M059J (cell line): ENCODE results near the gene ZBTB6.

DNA sequence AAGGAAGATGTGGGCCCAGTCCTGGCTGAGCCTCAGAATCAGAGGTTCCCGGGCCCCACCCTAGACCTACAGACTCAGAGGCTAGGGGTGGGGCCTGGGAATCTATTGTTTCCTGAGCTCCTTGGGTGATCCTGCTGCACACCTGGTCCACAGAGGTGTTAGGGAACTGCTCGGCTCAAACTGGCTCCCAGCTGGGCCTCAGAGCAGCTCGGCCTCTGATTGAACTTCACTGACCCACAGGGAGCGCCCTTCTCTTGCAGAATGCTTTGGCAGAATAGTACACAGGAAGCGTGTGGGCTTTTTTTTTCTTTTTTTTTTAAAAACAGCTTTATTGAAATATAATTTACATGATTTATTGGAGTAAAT lies 19.4 kb downstream of the GSN start:
- RAMPAGE, long total RNA, result no peak

DNA sequence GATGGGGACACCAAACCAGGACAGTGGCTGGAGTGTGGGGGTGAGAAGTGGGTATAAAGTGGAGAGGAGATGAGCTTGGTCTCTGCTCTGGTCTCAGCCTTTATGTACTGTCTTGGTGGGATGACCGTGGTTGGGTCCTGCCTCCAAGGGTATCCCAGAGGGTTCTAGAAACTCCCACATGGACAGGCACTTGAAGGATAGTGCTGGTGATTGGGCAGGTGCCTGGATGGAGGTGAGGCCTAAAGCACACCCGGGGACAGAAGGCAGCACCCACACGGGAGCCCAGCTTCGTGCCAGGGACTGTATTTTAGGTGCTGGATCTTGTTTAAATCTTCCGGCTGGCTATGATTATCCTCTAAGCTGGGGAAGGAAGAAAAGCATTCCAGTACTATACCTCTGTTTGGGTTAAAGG lies 22.0 kb downstream of the GSN start:
- RAMPAGE, long total RNA, result no peak

- RAMPAGE, long total RNA, result no peak
Measured at GRCh38 chr9:121294233-121294877, 26.4 kb downstream of the GSN start.

DNA sequence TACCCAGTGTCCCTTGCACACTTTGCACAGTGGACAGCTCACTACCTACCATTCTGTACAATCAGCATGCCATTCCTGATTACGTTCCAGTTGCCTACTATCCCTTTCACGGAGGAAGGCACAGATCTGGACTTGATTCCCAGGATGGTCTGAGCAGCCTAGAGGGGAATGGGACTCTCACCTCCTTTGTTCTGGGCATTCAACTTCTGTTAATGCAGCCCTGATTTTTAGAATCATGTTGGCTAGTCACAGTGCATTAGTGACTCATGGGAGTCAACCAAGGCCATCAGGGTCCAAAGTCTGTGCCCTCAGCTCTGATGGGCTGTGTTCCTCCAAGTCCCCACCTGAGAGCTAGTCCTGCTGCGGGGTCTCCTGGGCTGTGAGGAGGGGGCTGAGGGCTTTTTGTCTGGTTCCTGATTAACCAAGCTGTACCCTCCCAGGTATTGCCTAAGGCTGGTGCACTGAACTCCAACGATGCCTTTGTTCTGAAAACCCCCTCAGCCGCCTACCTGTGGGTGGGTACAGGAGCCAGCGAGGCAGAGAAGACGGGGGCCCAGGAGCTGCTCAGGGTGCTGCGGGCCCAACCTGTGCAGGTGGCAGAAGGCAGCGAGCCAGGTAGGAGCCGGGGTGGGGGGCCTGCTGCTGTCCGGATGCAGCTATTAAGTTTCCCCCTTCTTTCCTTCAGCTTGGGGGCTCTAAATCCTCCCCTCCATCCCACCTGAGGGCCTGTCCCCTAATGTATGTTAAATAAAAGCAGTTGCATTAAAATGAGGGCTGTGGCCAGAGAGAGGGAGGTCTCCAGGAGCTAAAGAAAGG lies 43.0 kb downstream of the STOM start:
- RAMPAGE, long total RNA, result no peak

- RAMPAGE, long total RNA, result no peak
Measured at GRCh38 chr9:121565734-121566154, 66.1 kb upstream of the GGTA1 start.

- RAMPAGE, long total RNA, result no peak
Measured at GRCh38 chr9:121599918-121600730, 51.3 kb upstream of the DAB2IP start.

GRCh38 chr9:121657993-121658677 lies 6.7 kb downstream of the DAB2IP start:
- RAMPAGE, long total RNA, result no peak

GRCh38 chr9:121698830-121699657 lies 47.6 kb downstream of the DAB2IP start:
- RAMPAGE, long total RNA, result no peak

- RAMPAGE, long total RNA, result no peak
Measured at GRCh38 chr9:121746247-121746823, 94.9 kb downstream of the DAB2IP start.

DNA sequence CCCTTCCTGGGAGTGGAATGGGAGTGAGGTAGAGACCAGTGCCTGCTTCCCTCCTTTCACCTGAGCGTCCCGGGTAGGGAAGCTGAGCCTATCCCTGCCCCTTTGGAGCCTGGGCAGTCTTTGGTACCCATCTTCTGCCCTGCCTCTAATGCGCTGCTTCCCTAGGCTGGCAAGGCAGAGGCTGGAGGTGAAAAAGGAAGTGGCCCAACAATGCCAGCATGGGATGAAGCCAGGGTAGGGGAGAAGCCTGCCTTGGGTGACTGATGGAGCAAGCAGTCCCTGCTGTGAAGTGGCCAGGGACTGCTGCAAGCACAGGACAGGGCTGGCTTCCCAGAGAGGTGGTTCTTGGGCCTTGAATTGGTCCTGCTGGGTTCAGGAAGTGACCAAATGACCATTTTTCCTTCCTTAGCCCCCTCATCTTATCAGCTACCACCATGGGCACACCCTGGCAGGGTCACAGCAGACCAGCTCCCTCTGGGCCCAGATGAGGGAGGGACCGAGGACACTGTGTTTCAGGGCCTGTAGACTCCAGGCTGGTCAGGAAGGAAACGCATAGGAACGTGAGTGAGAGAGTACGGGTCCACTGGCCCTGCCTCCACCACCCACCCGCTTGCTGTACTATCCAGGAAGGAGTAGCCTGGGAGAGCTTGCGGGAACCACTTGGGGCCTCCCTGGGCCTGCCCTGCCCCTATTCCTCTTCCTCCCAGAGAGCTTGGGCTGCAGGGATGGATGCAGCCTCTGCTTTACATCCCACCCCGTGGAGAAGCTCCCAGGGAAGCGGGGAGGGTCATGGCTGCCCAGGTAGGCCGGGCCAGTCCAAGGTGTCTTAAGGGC lies 102.5 kb downstream of the DAB2IP start:
- RAMPAGE, long total RNA, result no peak

DNA sequence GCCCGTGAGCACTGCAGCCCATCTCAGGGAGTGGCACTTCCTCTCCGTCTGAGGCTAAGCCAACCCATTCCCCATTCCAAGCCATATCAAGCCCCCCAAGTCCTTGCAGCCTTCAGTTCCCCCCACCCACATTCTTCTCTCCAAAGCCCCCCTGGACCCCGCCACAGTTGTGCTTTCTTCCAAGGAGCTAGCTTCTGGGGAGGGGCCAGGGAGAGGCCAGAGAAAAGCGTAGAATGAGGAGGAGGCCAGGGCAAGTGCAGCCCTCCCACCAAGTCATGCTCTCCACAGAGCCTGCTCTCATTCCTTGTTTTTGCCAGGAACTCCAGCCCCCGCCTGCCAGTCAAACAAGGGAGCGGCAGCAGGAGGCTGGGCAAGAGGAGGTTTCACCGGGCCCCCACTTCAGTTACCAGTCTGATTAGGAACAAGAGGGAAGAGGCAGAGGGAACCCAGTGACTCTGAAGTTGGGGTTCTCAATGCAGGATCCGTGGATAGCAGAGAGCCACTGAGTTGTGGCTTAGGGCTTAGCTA lies 120.4 kb downstream of the DAB2IP start:
- RAMPAGE, long total RNA, result no peak

- RAMPAGE, long total RNA, result no peak
Measured at GRCh38 chr9:121987977-121988914, 104.9 kb downstream of the TTLL11 start.

- RAMPAGE, long total RNA, result no peak
Measured at GRCh38 chr9:122346393-122347621, 24.0 kb upstream of the PTGS1 start.

DNA sequence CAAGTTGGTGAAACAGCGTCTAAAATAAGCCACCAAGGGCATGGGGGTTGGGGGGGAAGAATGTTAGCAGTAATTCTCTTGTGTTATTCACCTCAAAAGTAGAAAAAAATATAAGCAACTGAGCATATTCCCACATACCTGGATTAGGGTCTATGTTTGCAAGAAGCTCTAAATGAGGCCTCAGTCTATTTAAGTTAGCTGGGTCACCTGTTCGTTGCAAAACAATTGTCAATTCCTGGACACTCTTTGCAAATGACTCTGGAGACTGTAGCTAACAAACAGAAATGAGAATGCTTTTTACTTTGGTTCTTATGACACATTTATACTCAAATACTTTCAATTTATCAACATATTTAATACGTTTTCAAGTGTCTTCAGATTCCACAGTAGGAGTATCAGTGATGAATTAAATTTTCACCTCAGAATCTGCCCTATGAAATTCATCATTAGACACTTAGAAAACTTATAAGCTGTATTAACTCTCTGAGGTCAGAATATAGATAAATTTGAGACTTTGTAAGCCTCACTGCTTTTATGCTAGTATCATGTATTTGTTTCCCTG lies 25.2 kb downstream of the RC3H2 start:
- RAMPAGE, long total RNA, result no peak

DNA sequence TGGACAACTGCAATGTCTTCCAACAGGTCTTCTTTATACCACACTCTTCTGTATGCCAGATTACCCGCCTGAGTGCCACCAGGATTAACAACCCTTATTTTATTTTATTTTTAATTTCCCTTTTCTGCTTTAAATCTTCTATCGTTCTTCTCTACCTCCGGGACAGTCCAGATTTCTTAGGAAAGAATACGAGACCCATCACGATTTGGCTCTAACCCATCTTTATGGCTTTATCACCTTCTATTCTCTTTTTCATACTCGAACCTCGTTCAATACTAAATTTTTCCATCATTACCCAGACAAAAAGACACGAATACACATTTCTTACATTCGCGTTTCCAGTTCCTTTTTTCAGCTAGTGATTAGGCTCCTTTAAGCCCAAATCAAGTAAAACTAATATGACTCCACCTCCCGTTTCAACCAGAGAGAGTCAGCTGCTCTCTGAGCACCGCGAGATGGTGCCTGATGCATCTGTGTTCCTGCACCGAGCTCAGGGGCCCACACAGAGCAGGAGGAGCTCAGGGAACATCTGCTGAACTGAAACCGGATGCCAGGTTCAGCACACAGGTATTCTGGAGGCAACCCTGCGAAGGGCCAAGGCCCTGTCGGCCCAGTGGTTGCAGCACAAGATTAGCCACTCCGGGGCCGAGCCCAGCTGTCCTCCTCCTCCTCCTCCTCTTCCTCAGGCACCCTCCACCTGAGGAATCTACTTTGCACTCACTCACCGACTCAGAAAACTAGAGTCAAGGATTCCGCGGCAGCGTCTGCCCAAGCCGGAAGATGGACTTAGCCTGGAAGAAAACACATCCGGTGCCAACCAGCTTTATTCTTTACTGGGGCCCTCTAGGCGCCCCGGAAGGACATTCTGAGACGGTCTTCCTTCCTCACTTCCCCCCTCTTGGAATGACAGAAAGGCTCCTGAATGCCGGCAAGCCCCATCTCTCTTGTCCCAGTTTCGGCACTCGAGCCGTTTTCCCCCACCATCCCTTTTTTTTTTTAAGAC lies at the start of gene ZBTB6:
ZBTB6 (minus strand) TSS at position 798 of the 1,003 bp plus-strand sequence.
- RAMPAGE, long total RNA, result no peak

DNA sequence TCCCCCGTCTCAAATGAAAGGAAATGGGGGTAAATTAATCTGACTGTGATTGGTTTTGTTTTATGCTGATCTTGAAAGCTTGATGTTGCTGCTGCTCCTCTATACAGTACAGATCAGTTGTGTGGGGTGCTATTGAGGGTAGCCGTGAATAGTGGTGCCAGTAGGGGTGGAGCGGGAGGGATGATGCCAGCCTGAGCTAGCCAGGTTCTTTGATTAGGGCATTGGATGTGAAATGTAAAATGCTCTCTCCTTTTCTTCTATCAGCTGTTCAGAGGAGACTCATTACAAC lies 384 bp downstream of the GPR21 start:
- RAMPAGE, long total RNA, result no peak

DNA sequence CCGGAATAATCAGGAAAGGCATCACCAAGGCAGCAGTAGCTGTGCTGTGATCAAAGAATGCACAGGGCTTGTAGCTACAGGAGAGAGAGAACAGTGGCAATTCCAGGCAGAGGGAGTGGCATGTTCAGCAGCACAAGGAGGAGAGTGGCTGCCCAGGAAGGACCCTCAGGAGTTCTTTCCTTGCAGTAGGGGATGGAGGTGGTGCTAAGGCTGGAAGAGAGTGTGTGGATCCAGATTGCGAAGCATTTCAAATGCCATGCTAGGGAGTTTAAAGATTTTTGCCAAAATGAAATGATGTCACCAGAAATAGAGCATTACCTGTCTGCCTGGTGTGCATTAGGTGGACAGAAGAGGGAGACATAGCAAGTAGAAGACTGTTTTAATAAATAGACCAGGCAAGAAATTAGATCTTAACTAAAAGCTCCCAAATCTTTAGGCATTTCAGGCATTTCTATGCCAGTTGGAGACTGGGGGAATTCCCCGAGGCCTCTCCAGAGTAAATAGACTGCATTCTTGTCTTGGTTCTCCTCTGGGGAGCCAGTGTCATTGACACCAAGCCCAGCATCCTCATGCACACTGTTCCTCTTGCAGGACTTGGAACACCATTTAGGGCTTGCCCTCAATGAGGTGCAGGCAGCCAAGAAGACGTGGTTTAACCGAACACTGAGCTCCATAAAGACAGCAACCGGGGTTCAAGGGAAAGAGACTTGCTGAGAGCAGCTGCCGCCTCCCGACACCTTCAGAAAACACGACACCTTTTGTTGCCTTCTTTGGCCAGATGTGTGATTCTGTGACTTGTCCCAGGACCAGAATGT lies 69.2 kb downstream of the GPR21 start:
- RAMPAGE, long total RNA, result no peak

GRCh38 chr9:123106497-123107532 lies 73.3 kb downstream of the GPR21 start:
- RAMPAGE, long total RNA, result no peak

- RAMPAGE, long total RNA, result no peak
Measured at GRCh38 chr9:123136043-123136748, 102.7 kb downstream of the GPR21 start.

GRCh38 chr9:123179048-123179357 lies 89.4 kb downstream of the STRBP start:
- RAMPAGE, long total RNA, result no peak